Renal cortical epithelial cell (primary cell): ENCODE results near the gene GALNT2.

GRCh38 chr1:229199360-229199717 is 71.6 kb upstream of the RAB4A start:
- RRBS: no CpG with 5 or more reads among the region's 5 CpGs

DNA sequence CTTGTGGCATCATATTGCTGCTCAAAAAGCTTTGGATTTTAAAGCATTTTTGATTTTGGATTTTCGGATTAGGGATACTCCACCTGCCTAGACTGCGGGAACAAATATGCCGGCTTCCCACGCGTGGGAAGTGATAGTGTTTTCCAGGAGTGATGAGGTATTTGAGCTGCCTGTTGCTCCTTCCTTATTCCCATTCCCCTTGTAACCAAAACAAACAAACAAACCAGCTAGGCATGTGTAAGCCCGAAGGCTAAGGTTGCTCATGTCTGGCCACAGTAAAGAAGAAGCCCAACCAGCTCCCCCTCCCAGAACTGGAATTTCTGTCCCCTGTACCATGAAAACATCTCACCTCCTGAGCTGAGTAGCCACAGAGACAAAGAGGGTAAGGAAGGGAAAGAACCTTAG is 41.9 kb upstream of the RAB4A start:
- RRBS: no CpG with 5 or more reads among the region's 6 CpGs

- RRBS: 91% methylated on average over 3 of the region's 8 CpGs
These were observed 21.8 kb downstream of the ACTA1 start for GRCh38 chr1:229412043-229412500.

GRCh38 chr1:229557843-229558384 is 593 bp downstream of the ABCB10 start:
- RRBS: 2% methylated on average over 19 of the region's 54 CpGs

- RRBS: no CpG with 5 or more reads among the region's 12 CpGs
These were observed 20.5 kb upstream of the ABCB10 start for GRCh38 chr1:229578895-229579612.

DNA sequence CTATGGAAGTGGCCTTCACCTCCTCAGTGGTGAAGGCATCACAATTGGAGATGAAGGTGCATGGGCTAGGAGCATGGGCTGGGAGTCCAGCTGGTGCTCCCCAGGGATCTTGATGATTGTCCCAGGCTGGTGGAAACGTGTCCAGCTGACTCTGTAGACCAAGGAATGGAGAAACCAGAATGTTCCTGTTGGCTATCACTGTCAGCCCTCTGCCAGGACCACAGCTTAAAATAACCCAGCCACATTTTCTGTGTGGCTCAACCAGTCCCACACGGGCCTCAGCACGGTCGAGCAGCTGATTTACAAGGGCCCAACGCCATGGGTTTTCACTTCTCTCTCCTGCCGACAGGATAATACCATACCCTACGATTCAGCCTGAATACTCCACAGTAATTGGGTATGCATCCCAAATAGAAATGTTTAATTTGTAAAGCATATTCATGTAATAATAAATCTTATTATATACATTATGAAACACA is 28.6 kb downstream of the TAF5L start:
- RRBS: no CpG with 5 or more reads among the region's 7 CpGs

- RRBS: no CpG with 5 or more reads among the region's 12 CpGs
These were observed 90.0 kb downstream of the URB2 start for GRCh38 chr1:229715963-229716470.

DNA sequence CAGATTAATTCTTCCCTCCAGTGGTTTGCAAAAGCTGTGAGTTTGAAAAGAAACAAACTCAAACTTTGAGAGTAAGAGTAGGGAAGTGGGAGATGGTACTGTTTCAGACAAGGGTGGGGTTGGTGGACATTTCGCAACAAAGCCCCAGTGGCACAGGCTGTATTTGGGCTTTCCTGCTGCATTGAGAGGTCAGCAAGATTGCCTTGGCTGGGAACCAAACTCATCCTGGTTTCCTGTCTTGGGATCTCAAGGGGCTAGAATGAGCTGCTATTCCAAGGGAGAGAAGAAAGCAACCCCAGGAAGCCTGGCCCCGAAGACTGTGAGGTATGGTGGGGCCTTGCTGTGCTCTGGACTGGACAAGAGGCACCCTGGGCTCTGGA is 64.6 kb upstream of the GALNT2 start:
- RRBS: no CpG with 5 or more reads among the region's 2 CpGs

DNA sequence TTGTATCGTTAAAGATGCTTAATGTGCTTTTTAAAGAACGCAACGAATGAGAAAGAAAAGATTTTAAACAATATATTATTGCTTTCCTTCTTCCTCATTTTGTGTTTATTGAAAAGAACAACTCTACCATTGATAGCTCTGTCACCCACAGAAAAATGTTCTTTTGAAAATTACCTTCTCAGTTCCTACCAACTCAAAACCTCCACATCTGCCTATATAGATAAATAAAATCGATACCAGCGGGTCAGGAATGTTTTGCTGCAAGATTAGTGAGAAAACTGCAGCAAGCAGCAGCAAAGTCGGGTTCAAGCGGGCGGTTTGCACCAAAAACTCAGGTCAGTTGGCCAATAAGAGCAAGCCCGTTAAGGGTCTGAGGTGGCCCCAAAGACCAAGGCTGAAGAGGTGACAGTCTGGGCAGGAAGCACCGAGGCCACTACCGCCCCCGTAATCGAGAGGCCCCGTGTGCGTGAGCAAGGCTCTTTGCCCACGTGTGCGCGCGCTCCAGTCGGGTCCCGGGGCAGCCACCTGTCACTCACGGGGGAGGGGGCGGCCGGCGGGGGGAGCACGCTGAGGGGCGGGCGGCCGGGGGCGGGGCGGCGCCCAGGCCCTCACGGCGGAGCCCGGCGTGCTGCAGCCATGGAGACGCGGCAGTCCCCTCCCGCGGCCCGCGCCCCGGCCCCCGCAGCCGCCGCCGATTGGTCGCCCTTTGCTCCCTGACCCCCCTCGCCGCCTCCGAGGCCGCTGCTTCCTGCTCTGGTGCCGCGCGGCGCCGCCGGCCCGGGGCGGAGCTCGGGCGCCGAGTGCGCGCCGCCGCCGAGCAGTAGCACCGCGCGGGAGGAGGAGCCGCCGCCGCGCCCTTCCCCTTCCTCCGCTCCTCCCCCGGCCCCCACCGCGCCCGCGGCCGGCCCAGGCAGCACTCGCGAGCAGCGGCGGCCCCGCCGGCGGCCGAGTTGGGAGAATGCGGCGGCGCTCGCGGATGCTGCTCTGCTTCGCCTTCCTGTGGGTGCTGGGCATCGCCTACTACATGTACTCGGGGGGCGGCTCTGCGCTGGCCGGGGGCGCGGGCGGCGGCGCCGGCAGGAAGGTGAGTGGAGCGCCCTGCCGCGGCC is at the start of gene GALNT2:
Gene GALNT2, plus strand, starts transcription at position 916 of the 1,109 bp plus-strand sequence.
- RRBS: 2% methylated on average over 25 of the region's 110 CpGs

DNA sequence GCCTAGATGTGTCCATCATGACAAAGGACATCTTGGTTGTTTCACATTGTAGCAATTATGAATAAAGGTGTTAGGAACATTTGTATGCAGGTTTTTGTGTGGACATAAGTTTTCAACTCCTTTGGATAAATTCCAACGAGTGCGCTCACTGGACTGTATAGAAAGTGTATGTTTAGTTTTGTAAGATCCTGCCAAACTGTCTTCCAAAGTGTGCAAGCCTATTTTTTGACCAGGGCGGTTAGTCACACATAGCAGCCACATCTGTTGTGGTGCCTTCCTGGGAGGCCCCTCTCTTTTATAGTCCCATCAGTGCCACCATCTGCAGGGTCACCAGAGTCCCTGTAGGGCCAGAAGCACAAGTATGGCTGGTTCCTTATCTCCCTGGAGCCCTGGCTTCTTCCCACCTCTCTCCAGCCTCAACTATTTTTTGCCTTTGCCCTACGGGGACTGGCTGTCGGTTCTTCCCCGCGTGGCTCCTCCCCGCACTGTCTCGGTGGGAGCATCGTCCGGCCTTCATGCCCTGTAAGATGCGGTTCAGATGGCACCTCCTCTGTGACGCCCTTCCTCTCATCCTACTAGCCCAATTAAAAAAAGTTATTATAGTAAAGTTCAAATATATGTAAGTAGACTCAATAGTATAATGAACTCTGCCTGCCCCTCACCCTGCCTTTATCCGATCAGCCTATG is 51.3 kb downstream of the GALNT2 start:
- RRBS: no CpG with 5 or more reads among the region's 14 CpGs

- RRBS: no CpG with 5 or more reads among the region's 11 CpGs
These were observed 52.1 kb downstream of the GALNT2 start for GRCh38 chr1:230119124-230119565.

DNA sequence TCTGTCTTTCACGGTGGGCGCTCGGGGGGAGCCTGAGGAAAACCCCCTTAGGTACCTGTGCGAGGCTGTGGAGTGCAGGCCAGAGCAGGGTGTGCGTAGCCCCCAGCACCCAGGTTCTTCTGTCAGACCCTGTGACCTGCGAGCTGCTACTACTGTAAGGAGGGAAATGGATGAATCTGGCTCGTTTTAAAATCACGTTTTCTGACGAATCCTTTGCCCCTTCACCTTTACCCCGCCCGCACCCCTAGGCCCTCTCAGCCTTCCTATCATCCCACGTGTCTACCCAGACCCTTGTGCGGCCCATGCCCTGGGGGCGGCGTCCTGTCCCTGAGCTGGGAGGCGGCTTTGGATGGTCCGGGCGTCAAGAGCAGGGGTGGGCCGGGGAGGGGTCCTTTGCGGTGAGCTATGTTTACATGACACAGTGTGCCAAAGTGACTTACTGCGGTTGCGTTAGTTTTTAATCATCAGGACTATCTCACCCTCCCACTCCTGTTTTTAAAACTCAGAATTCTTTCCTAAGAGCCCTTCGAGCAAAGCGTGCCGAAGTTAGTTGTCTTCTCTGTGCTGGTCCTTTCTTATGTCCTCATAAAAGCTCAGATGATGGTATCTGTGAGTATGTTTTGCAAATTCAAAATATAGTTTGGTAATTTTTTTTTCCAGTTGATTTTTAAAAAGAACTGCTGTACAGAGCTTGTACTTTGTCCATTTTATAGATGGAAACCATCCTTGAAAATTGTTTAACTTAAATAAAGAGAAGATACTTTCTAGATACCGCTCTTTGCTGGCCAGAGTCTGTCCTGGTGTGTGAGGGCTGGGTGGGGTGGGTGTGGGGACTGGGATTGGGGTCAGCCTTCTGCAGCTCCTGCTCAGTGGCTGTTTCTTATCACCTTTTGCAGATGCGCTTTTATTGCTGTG is 144.5 kb downstream of the PGBD5 start:
- RRBS: no CpG with 5 or more reads among the region's 27 CpGs

DNA sequence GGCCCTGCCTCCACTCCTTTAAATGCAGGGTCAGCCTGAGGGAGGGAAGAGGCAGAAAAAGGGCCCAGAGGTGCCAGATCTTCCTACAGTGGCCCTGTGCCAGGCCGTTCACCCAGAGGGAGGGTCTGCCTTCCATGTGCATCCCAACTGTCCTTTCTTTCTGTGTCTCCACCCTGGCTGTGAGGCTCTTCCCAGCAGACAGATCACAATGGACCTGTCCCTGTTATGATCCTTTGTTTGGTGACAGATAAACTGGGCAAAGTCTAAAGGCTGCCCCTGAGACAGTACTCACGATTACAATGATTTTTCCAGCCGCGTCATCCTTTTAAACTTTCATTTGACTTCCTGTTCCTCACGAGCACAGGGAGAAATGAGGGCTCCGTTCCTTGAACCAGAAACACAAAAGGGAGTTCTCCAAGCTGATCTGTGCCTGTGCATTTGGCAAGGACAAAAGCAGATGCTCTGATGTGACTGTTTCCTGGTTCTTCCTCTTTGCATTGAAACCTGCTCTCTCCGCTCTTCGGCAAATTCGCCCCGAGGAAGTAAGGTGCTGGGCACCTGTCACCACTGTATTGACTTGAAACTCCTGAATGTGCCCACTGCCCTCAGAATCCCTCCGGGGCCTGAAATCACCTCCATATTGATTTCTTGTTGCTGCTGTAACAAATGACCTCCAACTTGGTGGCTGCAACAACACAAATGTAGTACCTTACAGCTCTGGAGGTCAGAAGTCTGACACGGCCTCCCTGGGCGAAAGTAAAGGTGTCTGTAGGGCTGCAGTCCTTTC is 126.6 kb downstream of the PGBD5 start:
- RRBS: no CpG with 5 or more reads among the region's 13 CpGs

DNA sequence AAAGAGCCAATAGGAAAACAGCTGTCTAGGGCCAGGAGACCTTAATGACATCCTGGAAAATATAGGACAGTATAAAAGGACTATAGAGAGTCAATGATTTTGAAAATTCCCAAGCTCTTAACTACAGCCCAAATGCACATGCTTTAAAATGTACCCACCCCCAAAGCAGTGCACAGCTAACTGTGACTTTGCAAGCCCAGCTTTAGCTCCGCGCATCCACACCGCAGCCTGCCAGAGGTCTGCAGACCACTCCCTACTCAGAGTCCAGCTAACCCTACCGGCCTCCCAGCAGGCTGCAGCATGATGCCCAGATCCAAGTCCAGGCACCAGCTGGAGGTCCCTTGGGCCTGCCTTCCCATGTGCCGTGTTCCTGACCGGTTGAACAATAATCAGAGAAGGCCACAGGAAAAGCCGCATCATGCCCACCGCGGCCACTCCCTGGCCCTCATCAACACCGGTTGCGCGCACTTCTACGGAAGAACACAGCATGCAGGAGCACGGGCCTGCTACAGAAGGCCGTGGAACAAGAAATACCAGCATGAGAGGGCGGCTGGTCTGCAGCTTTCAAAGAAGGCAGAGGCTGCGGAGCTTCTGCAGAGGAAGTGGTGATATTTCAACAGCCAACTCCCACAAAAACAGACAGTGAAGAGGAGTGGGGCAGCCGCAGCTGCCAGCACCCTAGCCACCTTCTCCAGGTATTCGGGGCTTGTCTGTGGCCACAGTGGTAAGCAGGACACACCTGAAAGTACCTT is 1.7 kb downstream of the PGBD5 start:
- RRBS: 6% methylated on average over 6 of the region's 19 CpGs

GRCh38 chr1:230427985-230428509 is 1.9 kb upstream of the PGBD5 start:
- RRBS: no CpG with 5 or more reads among the region's 3 CpGs

GRCh38 chr1:230459381-230459958 is 33.3 kb upstream of the PGBD5 start:
- RRBS: no CpG with 5 or more reads among the region's 5 CpGs

DNA sequence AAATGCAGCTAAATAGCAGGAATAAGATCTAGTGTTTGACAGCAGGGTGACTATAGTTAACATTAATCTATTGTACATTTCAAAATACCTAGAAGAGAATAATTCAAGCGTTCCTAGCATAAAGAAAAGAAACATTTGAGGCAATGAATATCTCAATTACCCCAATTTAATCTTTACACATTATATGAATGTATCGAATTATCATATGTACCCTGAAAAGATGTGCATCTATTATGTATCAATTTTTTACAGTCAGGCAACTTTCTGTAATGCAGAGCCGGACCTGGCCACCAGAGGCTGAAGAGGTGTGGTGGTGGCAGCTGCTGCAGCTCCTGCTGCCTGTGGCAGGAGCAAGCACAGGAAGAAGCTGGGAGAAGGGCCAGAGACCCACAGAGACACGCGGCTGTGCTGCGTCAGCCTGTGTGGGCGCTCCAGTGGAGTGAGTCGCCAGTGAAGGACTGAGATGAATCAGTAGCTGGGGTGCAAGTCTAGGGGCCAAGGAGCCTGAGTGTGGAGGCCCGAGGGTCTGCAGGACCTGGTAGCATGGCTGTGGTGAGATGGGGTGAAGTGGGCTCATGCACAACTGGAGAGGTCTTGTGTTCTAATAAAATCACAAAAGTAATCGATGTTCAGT is 74.3 kb upstream of the COG2 start:
- RRBS: no CpG with 5 or more reads among the region's 10 CpGs

GRCh38 chr1:230707439-230708345 is 6.2 kb downstream of the AGT start:
- RRBS: no CpG with 5 or more reads among the region's 24 CpGs

DNA sequence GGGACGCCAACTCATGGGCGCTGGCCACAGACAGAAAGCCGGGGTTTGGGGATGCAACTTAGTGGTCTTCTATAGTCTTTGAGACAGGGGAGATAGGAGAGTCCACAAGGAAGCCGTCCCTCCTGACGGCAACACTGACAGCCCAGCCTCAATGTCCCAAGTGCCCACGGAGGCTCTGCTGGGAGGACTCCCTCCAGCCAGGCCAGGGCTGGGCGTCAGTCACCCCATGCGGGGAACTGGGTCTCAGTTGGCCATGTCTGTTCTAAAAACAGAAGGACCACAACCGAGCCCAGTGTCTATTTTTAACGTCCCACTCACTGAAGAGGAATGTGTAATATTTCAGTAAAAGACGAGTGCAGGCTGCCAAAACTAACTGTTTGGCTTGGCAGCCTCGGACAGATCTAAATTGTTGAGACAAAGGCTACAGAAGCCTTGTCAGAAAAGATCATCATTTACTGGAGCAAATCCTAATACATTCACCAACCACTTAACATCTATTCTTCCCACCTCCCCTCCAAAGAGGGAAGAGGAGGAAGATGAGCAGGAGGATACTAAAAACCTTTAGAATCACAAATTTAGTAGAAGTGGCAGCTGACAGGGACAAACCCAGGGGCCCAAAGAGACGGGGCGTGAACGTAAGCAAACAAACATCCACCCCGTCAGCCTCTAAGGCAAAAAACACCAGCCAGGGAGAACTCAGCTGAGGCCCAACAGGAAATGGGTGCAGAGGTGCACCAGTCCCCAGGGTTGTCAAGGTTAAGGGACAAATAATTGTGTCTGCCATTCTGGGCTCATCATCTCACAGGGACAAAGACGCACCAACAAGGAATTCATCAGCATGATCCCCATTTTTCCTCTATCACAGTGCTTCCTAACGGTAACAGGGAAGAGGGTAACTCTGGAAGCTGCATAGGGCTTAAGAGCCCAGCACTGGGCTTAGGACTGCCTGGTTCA is 18.7 kb downstream of the C1orf198 start:
- RRBS: no CpG with 5 or more reads among the region's 18 CpGs

DNA sequence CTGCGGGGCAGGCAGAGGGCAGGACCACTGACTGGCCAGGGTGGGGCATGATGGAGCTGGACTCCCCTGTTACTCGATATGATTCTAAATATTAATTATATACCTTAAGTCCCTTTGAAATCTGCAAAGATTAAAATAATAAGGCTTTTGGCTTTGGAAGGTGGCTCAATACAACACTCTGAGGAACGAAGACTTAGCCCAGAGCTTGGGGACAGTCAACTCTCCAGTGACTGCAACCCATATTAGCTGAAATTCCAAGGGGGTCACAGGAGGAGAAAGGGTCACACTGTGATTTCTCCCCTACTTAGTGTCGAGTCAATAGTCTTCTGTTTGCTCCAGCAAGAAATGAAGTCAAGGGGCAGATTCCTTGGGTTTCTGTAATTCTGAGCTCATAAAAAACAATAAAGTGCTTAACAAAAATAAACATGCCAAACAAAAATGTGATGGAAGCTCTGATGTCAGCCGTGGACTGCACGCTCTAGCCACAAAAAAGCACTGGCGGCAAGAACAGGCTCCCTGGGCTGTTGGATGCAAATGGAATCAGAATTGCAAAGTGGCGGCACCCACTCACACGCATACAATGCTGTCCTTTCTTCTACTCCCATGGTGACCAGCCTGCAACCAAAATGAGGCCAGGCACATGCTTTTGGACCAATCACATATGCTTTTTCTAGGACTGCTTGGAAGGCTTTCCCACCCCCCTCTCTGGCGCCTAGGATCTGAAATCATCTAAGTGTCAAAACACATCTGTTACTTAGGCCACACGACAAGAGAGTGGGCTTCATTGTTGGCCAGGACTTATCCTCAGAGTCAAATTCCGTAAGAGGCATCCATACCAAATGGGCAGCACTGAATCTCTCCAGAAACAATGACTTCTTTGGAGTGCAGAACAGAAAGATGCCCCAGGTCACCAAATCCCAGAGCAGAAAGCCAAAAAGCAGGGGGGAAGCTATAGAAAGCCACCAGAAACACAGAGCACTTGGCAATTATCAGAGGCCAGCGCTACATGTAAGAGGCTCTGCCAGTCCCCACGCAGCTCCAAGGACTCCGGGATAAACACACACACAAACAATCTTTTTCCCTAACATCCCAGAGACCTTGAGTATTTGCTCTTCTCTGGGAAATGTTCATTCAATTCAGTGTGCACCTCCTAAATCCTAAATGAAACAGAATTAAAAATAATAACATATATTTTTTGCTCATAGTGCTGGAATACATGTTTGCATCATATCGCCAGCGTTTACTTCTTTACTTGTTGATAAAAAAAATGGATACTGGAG is 9.2 kb downstream of the C1orf198 start:
- RRBS: no CpG with 5 or more reads among the region's 17 CpGs